Glomerular endothelial cell (primary cell): Measurements from ENCODE around the genes AP5M1 and SLC35F4.

GRCh38 chr14:56119601-56120085, 1.4 kb downstream of the PELI2 start:
- RAMPAGE, long total RNA, result no peak

DNA sequence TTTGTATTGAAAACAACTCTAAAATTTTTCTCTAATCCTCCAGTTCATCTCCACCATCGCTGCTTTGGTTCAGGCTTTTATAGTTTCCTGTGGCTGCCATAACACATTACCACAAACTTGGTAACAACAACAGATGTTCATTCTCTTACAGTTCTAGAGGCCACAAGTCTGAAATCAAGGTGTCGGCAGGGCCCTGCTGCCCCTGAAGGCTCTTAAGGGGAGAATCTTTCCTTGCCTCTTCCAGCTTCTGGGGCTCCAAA, 55.1 kb downstream of the PELI2 start:
- RAMPAGE, long total RNA, result no peak

GRCh38 chr14:56297205-56298099, 179.2 kb downstream of the PELI2 start:
- RAMPAGE, long total RNA, result no peak

DNA sequence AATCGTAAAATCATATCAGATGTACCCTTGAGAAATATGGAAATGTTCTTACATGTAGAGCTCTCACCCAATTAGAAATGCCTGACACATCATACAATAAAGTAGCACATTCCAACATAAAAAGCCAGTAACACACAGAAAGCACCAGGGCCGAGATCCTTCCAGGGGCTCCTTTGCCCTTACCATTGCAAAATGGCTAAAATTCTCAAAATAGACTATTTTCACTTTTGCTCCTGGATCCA, 2.9 kb downstream of the OTX2 start:
- RAMPAGE, long total RNA, result no peak

- RAMPAGE, long total RNA, result start-site peak on the minus strand at chr14:57268827-57268881, 1,180 and 890 reads in 2 replicates; start-site peak on the plus strand at chr14:57268912-57269069, 254 and 121 reads in 2 replicates
Measured at GRCh38 chr14:57268748-57269622, at the start of gene AP5M1. AP5M1 (plus strand) TSS chr14:57268971.

- RAMPAGE, long total RNA, result no peak
Measured at GRCh38 chr14:57704194-57704393, 161.8 kb downstream of the SLC35F4 start.

GRCh38 chr14:57865385-57866271, at the start of gene SLC35F4:
SLC35F4 (minus strand) TSS chr14:57866092.
- RAMPAGE, long total RNA, result no peak

- RAMPAGE, long total RNA, result no peak
Measured at GRCh38 chr14:58310220-58310743, 11.9 kb downstream of the ARID4A start.

- RAMPAGE, long total RNA, result no peak
Measured at GRCh38 chr14:58645587-58646127, 7.9 kb downstream of the DACT1 start.

DNA sequence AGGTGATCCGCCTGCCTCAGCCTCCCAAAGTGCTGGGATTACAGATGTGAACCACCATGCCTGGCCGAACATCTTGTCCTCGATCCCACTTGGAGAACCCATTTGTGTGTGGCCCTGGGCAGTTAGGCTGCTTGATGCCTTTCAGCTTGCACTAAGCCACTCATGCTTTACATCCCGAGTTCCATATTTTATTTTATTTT, 85.7 kb downstream of the DACT1 start:
- RAMPAGE, long total RNA, result no peak

DNA sequence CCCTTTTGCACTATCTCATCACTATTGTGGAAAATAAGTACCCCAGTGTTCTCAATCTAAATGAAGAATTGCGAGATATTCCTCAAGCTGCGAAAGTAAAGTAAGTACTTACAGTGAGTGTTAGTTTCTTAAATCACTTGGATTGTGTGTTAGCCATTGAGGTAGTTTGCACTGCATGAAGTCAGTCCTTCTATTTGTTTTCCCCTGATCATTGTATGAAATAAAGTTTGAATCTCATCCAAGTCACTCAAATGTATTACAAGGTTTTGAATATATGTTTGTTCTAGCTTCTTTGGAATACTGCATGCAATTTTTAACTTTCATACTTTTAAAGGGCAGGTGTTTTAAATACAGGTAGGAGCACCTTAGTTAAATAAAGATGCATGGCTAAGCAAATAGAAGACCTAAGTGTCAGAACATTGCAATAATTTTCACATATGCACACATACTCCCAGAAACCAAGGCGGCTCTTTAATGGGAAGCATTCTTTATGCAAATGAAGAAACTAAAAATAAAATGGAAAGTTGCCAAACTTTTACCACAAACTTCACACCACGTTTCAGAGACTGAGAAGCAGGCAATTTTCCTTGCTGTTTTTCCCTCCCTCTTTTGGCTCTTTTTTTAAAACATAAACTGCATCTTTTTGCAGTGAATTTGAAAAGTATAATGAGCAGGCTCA, 105.6 kb downstream of the GPR135 start:
- RAMPAGE, long total RNA, result no peak

DNA sequence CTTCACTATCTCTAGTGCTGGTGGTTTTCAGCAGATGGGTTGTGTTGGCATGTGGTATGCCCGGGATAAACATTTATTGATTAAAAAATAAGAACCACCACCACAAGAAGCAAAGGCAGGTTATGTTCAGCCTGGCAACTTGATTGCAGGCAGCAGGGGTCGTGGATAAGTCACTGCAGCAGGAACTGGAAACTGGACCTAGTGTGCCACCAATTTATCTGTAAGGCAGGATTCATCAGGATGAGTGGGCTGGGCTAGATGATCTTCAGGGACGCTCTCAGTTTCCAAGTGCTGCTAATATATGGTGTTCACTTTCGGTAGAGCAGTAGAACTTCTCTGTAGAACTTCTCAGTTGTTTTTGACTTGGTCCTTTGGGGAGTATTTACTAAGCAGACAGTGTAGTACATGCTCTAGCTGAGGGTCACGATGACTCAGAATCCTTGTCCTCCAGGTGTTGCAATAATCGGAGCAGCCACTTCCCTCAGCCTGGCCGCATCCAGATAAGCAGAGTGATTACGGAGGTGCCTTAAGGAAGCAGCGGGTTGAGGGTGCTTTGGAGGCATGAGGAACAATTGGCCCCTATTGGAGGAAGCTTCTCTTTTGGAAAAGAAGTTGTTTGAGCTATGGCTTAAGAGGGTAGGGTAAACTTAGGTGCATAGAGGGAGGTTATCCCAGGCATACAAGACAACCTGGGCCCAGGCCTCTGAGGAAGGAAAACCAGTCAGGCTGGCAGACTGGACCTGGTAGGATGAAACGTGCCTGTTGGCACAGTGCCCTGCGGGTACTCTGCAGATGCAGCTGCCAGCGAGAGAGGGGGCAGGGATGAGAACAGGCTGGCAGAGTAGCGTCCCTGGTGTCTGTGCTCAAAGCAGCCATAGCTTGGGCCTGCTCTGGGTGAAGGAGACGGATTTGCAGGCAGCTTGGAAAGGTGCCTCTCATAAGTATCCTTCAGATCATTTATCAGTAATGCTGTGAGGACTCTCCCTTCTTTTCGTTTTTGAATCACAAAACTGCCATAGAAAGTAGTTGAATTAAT, 104.0 kb downstream of the GPR135 start:
- RAMPAGE, long total RNA, result no peak

DNA sequence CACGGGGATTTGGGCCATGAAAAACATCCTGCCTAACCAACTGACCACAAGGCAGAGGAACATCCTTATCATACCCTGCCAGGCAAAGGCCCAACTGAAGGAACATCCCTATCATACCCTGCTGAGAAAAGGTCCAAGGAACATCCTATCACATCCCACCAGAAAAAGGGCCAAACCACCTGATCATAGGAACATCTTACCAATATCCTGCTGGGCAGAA, 30.0 kb upstream of the RTN1 start:
- RAMPAGE, long total RNA, result no peak

DNA sequence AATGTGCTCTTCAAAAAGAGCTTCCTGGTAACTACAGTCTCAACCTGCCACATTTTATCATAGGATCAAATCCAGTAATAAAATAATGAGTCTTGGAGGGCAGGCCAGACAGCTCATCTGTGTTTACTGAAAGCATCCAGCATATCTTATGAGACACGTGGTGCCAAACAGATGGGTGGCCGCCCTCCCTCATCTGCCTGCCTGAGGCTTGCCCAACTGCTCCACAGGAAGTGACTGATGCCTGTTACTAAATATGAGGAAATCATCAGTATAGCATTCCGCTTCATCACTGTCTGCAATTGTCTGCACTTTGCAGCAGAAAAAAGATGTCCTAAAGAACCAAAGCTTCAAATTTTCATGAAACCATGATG, 13.5 kb downstream of the DHRS7 start:
- RAMPAGE, long total RNA, result no peak

GRCh38 chr14:60174883-60175846, 10.0 kb upstream of the DHRS7 start:
- RAMPAGE, long total RNA, result no peak

- RAMPAGE, long total RNA, result no peak
Measured at GRCh38 chr14:60204887-60205660, 39.9 kb upstream of the DHRS7 start.

- RAMPAGE, long total RNA, result no peak
Measured at GRCh38 chr14:60245530-60246052, 3.4 kb upstream of the PPM1A start.

DNA sequence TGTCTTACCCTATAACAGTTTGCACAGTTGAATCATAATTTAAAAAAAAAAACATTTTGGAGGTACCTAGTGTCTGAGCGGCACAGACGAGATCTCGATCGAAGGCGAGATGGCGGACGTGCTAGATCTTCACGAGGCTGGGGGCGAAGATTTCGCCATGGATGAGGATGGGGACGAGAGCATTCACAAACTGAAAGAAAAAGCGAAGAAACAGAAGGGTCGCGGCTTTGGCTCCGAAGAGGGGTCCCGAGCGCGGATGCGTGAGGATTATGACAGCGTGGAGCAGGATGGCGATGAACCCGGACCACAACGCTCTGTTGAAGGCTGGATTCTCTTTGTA, 88.2 kb downstream of the C14orf39 start:
- RAMPAGE, long total RNA, result no peak

- RAMPAGE, long total RNA, result no peak
Measured at GRCh38 chr14:60516042-60516449, 7.1 kb downstream of the SIX6 start.

DNA sequence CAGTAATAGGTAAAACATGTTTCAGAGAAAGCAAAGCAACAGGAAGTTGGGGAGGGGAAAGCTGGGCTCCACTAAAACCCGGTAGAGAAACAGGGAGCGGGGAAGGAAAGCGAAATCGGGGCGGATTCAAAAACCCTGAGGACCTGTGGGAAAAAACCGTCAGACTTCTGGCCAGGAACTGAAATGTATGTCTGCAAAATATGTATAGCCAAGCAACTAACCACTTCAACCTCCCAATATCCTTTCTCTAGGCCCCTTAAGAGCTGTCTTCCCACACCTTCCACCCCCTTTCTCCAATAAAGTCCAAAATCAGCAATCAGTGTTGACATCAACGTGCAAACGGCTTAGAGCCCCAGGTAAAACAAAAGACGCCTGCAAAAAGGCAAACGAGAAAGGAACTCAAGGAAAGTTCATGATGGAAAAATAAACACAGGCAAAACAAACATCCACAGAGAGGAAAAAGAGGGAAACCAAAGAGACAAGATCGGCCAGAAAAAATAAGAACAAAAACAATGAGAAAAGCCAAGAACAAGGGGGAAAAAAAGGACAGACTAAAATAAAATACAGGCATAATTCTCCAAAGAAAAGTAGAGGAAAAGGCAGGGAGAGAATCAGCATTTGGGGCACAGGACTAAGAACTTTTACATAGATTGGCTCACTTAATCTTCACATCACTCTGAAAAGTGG, 32.7 kb downstream of the SIX1 start:
- RAMPAGE, long total RNA, result no peak